LUHMES (cell line): ENCODE data around the gene ZSCAN25.

GRCh38 chr7:99404750-99405351, 3.5 kb downstream of the PDAP1 start:
- PRO-cap = no peak

DNA sequence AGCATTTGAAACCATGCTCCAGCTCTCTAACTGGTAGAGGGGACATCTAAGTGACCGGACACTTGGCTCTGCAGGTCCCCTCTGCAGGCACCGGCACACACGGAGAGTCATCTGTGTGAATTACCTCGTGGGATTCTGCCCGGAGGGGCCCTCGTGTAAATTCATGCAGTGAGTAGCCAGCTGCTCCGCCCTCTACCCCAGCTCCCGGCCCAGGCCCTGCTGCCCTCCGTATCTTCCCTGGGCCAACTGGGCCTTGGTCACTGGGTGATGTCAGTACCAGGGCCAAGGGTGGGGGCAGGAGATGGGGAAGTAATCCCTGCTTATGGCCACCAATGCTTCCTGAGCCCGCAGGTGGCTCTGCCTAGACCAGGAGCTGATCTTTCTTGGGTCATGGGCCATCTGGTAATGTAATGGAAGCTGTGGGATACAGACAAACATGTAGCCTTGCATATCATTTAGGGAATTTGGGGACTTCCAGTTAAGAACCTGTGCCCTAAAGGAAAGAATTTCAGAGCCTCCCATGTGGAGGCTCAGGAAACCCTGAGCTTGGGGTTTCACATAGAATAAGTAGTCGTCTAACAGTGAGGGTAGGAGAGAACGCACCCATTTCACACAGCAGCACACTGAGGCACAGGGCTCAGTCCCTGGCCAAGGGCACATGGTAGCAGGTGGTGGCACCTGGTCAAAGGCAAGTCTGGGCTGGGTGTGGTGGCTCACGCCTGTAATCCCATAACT, 12.1 kb downstream of the CPSF4 start:
- PRO-cap = no peak

- PRO-cap = no peak
These were observed 844 bp downstream of the ATP5MF start for GRCh38 chr7:99465221-99465425.

GRCh38 chr7:99486912-99487578, 13.0 kb downstream of the ZNF394 start:
- PRO-cap = no peak

- PRO-cap = no peak
These were observed 3.0 kb upstream of the FAM200A start for GRCh38 chr7:99554802-99555475.

DNA sequence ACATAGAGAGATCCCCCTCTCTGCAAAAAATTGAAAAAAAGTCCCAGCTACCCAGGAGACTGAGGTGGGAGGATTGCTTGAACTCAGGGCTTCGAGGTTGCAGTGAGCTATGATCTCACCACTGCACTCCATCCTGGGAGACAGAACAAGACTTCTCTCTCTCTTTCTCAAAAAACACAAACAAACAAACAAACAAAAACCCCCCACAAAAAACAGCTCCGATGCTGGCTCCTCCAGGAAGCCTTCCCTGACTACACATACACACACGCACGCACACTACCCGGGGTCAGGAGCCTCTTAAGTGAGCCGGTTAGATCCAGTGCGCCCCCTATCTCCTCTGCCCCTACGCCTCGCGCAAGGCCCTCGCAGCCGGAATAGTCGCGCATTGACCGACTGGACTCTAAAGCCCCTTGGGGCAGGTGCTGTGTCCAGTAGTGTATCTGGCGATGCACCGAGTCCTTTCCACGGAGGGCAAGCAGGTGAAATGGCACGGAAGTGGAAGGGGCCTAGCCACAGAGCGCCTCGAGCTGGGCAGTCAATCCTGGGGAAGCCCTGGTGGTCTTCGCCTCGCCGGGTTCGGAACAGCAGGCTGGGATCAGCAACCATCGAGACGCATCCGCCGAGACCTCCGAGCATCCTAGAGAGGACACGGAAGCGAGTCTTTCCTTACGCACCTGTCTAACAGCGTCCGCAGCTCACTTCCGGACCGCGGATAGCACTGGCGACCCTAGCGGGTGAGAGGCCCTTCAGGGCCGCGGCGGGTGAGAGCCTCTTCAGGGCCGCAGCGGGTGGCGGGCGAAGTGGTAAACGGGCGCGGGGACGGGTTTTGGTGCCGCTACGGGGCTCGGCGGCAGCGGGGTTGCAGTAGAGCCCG, at the start of gene ZSCAN25:
Gene ZSCAN25 (plus strand): TSS at position 691 of the 874 bp plus-strand sequence.
- PRO-cap = bidirectional peak, plus-strand start at position 384 of the sequence, minus-strand start at position 304 of the sequence; bidirectional peak, plus-strand start at position 738 of the sequence, minus-strand start at position 583 of the sequence

- PRO-cap = no peak
These were observed 9.1 kb downstream of the ZSCAN25 start for GRCh38 chr7:99625729-99626453.

- PRO-cap = no peak
These were observed 21.1 kb downstream of the CYP3A5 start for GRCh38 chr7:99658419-99659324.

DNA sequence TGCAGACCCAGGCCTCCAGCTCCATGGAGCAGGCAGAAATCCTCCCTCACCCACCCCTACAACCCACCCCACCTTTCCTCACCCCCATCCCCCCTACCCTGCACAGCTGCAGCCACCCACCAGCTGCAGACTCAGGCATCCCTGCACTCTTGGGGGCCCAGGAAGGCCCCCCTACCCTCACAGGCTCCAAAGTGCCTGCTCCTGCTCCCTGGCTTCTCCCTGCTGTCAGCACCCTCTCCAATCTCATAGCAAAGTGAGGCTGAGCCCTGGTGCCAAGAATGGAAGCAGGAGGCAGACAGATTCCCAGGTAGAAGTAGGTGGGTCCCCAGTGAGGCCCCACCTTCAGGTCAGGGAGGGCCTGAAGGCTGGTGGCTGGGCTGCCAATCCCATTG, 4.8 kb upstream of the CYP3A43 start:
- PRO-cap = no peak

GRCh38 chr7:99895377-99896102, 18.7 kb upstream of the OR2AE1 start:
- PRO-cap = no peak

DNA sequence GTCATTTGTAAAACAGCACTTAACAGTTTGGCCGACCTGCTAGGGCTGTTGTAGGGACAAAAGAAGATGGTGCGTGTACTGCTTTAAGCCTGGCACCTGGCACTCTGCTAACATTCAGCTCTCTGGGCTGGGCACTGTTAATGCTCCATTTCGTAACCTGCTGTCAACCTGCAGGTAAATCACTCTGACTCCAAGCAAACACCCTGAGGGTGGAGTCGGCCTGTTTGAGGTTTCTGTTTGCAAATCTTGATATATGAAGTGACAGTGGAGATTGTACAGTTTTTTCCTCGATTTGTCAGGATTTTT, 7.3 kb downstream of the ZKSCAN1 start:
- PRO-cap = no peak

- PRO-cap = no peak
These were observed 11.3 kb upstream of the ZSCAN21 start for GRCh38 chr7:100038165-100038798.

GRCh38 chr7:100070386-100070538, 11.3 kb downstream of the ZNF3 start:
- PRO-cap = no peak

DNA sequence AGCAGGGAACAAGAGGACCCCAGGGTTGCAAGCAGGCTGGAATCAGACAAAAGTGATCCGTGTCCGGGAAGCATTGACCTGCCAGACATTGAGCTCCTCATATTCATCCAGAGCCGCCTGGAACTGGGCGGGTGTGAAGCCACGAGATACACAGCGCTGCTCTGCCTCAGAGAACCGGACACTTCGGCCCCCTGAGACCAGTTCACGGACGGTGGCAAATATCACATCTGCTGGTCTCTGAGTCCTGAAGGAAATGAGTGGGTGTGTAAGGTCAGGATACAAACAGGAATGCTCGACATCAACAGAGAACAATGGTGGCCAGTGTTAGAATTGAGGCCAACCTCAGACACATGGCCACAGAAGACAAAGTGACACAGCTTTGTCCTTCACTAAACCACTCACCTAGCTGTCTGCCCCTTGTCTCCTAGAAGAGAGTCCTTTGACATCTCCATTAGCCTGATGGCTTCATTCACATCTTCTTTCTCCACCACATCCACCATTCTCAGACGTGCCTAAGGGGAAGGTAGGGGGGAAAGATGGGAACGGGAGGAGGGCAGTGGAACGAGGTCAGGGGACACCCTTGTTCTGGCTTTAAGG, 4.2 kb downstream of the COPS6 start:
- PRO-cap = no peak

DNA sequence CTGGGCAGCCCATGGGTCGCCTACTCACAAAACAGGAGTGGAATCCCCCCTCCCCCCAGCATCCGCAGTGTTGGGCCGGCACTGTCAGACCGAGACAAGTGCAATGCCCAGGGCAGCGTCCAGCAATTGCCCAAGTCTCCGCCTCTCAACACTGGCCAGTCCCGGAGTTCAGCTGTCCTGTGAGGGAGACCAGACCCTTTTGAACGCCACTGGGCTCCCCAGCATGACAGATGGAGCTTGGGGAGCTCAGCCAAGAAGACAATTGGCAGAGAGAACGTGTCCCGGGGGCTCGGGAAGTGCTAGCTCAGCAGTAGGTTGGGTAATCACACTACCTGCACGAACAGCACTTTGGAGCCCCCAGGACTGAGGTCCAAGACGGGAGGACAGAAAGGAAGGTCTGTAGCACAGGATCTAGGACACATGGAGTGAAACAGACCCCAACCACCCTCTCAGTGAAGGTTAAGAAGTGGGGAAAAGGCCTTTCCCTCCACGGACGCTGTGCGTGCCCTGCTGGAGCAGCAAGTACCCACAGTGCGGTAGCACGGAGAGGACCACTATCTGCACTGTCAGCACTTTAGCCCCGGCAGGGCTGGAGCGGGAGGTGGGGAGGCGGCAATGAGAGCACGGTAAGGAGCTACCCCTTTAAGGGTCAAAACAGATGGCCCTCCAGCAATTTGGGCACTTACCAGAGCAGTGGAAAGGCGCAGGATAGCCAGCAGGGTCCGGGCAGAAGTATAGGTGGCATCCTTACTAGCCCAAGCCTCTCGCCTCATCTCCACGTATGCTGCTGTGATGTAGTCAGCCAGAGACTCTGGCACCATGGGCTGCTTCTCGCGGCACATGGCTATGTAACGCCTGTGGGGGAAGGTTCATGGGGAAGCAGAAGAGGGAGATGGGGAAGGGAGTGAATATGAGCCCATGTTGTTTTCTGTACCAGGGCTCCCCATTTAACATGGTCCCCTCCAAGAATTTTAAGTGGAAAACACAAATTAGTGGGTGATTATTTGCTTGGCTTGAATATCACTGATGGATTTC, 5.0 kb downstream of the COPS6 start:
- PRO-cap = no peak

- PRO-cap = no peak
These were observed 5.1 kb downstream of the MCM7 start for GRCh38 chr7:100095861-100096688.

- PRO-cap = no peak
These were observed 2.8 kb upstream of the GAL3ST4 start for GRCh38 chr7:100171054-100171868.

GRCh38 chr7:100201390-100202243, 18.1 kb upstream of the PVRIG start:
- PRO-cap = no peak

GRCh38 chr7:100360018-100360871, 2.3 kb downstream of the PILRB start:
- PRO-cap = no peak

- PRO-cap = no peak
These were observed 2.4 kb downstream of the PPP1R35 start for GRCh38 chr7:100433884-100434347.